Measurements from ENCODE around the gene HNRNPF.

DNA sequence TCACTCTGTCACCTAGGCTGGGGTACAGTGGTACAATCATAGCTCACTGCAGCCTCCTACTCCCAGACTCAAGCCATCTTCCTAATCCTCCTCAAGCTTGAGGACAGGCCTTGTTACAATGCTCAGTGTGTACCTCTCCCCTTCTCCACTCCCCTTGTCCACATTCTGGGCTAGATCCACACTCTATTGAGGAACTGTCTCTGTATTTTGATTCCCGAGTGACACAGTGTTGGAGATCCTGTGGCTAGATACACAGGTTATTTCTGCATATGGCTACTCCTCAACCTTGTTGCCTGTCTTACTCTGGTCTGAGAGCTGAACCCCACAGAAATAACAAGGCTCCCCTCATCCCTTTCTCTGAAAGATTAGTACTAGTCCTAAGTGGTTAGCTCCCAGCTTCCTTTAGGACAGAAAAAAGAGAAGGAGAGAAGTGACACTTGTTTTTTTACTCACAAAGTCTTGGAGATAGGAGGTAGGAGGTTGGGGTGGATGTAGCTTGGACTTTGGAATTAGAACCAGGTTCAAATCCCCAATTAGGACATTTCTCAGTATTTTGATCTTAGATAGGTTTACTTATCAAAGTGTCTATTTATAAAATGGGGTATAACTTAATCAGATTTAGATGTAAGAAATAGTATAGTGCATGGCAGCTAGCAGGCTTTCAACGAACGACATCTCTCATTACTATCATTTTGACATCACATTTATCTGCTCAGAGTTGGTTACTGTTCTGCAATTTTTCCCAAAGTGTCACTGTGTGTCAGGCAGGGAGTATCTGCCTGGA lies 3.0 kb upstream of the CCNY start:
- PRO-cap, result no peak

DNA sequence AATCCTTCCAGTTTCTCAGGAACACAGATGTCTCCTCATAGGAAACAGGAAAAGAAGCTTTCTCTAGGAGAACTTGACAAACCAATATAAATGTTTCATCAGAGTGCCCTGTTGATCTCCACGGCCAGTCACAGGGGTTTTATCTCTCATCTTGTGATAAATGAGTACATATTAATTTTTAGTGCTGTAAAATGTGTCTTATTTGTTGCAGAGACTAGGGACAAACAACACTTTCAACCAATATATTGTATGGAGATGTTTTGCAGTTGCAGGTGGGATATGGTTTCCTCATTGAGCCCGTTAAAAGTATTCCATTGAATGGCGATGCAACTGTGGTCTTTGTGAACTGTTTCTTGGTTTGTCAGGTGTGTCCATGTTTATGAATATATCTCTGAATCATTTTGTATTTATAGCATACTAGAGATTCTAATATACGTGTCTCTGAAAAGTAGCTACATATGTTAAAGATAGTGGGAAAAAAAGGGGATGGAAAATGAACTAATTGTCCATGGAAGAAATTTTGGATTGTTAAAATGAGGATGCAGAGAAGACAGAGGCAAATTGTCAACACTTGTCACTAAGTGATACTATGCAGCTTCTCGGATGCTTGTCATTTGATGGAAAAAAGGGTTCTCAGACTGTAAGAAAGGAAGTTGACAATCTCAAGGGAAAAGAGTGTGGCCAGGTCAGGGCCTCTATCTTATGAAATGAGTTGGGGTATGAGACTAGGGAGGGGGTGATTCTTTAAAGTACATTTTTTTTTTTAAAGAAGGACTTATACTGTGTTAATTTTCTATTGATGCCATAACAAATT lies 38.2 kb downstream of the CCNY start:
- PRO-cap, result no peak

GRCh38 chr10:35408485-35409661 lies 72.6 kb downstream of the CCNY start:
- PRO-cap, result no peak

GRCh38 chr10:35424517-35425412 lies 88.5 kb downstream of the CCNY start:
- PRO-cap, result no peak

DNA sequence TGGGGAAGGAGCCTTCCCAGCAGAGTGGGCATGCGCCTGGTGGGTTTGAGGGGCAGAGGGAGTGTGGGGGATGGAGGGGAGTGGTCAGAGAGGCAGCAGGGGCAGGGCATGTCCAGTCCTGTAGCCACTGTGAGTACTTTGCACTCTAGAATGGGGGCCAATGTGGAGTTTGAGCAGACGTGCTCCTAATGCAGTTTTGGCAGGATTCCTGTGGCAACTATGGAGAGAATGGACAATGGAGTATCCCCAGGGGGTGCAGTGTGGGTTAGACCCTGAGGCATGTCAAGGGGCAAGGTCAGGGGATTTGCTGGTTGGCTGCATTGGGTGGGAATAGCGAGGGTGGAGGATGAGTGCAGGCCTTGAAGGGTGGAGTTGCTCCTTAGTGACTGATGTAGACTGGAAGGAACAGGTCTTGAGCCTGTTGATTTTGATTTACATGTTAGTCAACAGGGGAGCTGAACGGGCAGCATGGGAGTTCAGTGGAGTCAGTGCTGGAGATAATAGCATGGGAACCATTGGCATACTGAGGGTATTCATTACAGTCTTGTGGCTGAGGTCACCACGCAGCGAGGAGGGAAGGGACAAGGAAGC lies 112.4 kb downstream of the CCNY start:
- PRO-cap, result no peak

- PRO-cap, result no peak
Measured at GRCh38 chr10:35453815-35454413, 117.6 kb downstream of the CCNY start.

- PRO-cap, result no peak
Measured at GRCh38 chr10:35485857-35486179, 119.3 kb upstream of the GJD4 start.

DNA sequence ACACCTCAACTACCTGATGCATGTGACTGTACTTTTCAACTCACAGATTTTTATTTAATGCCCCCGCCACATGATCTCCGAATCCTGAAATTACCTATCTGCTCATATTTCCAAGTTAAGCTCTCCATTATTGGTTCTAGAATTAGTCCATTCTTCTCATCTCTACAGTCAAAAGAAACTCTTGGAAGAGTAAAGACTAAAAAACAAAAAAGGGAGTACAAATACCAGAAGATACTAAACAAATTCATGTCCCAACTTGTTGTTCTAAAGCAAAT lies 413.6 kb upstream of the FZD8 start:
- PRO-cap, result no peak

DNA sequence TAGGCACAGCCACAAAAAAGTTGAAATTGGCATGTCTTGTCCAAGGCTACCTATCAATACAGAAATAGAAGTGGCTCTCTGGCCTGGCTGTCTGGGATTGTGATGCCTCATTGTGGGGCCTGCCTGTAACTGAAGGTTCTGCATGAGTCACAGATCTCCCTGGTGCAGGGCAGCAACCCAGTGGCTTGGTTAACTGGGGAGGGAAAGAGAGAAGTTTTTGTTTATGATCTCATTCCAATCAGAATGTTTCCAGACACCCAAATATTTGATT lies 363.6 kb downstream of the ANKRD30A start:
- PRO-cap, result no peak

GRCh38 chr10:37728337-37728672 lies 129.1 kb downstream of the ZNF248 start:
- PRO-cap, result no peak

GRCh38 chr10:38058703-38059250 lies 35.4 kb upstream of the ZNF37A start:
- PRO-cap, result no peak

DNA sequence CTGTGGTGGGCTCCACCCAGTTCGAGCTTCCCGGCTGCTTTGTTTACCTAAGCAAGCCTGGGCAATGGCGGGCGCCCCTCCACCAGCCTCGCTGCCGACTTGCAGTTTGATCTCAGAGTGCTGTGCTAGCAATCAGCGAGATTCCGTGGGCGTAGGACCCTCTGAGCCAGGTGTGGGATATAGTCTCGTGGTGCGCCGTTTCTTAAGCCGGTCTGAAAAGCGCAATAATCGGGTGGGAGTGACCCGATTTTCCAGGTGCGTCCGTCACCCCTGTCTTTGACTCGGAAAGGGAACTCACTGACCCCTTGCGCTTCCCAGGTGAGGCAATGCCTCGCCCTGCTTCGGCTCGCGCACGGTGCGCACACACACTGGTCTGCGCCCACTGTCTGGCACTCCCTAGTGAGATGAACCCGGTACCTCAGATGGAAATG lies 1513.6 kb downstream of the ZNF37A start:
- PRO-cap, result unidirectional peak, minus-strand start at position 317 of the sequence

GRCh38 chr10:42783161-42783722 lies 647 bp downstream of the BMS1 start:
- PRO-cap, result bidirectional peak, plus-strand start at chr10:42783364, minus-strand start at chr10:42783293

GRCh38 chr10:43044133-43045005 lies 32.5 kb upstream of the RET start:
- PRO-cap, result no peak

DNA sequence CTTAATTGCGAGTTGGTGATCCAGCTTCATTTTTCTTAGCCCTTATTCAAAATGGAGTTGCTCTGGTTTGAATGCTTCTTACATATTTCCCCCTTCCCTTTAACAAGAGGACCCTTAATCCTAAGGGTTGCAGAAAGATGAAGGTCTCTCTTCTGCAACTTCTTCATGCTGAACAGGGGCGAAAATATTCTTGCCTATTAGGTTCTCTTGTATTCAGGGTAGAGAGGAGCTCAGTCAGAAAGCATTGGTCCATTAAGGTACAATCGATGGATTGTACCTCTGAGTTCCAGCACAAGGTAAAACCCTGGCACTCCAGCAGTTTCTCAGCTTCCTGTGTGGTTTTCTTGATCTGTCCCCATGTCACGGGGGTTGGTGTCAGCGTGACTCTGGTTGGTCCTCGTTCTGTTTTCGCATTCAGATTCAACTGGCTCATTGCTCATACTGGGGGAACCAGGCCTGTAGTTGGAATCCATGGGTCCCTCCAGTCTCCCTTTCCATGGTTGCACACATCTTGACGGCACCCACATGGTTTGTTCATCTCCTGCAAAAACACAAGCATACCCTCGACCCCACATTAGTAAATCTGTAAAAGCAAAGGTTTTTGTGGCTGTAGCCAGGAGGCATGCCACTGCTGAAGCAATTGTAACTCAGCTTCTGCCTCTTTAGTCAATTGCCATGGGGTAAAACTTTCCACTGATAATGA lies 32.7 kb upstream of the RASGEF1A start:
- PRO-cap, result no peak

DNA sequence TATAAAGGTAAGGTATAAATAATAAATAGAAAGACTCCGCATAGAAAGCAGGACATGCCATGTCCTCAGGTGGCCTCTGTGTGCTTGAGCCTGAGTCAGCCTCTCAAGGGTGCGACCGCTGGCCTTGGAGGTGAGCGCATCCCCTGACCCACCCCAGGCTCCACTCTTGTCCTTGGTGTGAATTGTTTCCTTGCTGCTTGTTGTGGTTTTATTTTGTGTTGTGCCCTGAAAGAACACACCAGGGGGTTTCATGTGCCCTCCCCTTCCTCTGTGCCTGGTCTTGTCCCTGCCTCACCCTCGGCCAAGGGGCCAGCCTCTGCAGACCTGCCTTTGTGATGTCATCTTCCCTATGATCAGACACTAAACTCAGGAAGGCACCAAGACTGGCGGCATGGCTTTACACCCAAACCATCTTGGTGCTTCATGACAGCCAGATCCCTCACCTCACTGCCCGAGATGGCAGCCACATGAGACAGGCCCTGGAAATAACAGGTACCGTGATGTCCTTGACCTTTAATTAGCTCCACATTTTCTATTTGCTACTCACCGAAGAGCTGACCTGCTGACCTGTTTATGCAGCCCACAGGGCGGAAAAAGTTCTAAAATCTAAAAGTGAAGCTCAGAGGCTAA lies 51.4 kb upstream of the RASGEF1A start:
- PRO-cap, result no peak

- PRO-cap, result bidirectional peak, plus-strand start at chr10:43396261, minus-strand start at chr10:43396146; bidirectional peak, plus-strand start at chr10:43396953, minus-strand start at chr10:43396751
Measured at GRCh38 chr10:43396097-43396896, 12.7 kb downstream of the HNRNPF start.

- PRO-cap, result bidirectional peak, plus-strand start at chr10:43409301, minus-strand start at chr10:43409147; bidirectional peak, plus-strand start at chr10:43409432, minus-strand start at chr10:43409349; bidirectional peak, plus-strand start at chr10:43409751, minus-strand start at chr10:43409674; bidirectional peak, plus-strand start at chr10:43410058, minus-strand start at chr10:43409901
Measured at GRCh38 chr10:43409100-43410162, at the start of gene HNRNPF. HNRNPF (minus strand) TSS chr10:43409186.

GRCh38 chr10:43647828-43648554 lies 690 bp downstream of the ZNF32 start:
- PRO-cap, result unidirectional peak, plus-strand start at chr10:43648355

GRCh38 chr10:44377790-44378513 lies 6.9 kb downstream of the CXCL12 start:
- PRO-cap, result no peak

Measured in H9 (cell line).